ENCODE measurements around a stretch of chr17.

DNA sequence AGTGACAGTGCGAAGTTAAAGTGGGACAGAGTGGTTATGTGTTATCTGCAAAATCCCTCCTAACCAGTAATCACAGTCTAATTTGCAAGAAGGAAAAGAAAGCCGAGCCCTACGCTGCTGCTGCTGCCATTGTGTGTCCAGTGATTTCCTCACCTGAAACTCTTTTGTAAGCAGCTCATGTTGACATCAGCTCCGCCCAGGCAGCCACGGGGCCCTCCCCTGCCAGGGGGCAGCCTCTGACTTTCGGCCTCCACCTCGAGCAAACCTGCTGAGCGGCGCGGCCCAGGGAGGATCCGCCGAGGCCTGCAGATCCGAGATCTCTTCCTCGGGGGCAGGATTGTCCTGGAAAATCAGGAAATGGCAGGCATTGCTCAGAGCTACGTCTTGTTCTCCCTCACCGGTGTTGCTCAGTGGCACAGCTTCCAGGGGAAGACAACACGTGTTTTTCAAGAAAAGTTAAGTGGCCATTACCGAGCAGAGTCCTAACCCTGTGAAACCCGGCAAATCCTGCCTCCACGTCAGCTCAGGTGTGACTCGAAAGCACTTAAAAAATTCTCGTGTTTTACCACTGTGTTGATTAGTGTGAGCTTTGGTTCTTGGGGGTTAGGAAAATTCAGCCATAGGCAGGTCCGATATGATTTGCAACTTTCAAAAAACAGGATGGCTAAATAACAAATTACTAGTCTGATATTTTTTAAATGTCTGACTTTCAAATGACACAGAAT, 35.7 kb upstream of the ZNF750 start:
- PRO-cap: no peak
- RAMPAGE, long total RNA, 3 experiments: no peak in any of the 3 experiments

DNA sequence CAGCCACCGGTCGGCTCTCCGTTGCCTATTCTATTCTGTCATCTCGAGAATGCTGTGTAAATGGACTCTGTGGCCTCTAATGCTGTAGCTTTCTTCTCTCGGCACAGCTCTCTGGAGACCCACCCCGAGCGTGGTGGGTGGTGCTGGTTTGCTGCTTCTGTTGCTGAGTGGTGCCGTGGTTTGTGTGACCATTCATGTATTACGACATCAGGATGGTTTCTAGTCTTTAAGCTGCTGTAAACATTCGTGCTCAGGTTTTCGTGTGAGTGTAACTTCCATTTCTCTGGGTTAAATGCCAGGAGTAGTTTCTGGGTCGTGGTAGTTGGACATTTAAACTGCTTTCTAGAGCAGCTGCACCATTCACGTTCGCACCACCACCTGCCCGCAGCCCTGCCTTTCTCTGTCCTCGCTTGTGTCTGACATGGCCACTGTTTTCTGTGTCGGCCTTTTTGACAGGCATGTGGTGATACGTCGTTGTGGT, 47.6 kb upstream of the ZNF750 start:
- PRO-cap: no peak
- RAMPAGE, long total RNA, 3 experiments: no peak in any of the 3 experiments

DNA sequence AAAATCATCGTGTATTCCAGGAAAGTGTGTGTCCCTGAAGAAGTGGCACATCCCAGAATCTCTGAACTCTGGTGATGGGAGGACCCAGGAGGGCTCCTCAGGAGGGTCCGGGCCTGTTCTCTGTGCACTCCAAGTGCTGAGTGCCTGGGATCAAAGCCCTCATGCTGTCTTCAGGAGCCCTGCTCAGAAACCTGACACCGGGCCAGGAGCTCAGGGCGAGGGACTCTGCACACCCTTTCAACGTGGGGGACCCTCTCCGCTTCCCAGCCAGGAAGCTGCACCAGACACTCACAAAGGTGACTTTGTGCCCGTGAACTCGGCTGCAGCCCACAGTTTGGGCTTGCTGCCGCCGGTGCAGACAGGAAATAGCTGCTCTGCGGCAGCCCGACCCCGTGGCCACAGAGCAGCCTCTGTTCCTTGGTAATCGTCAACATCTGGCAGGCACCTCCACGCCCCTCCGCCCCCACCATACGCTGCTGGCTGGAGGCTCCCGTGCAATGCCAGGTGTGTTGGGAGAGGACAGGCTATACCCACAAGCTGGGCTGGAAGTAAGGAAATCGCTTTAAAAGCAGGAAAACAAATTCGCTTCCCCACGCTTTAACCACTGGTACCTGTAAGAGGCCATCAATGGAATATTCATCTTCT, 65.6 kb downstream of the B3GNTL1 start:
- PRO-cap: no peak
- RAMPAGE, long total RNA, 3 experiments: no peak in any of the 3 experiments

DNA sequence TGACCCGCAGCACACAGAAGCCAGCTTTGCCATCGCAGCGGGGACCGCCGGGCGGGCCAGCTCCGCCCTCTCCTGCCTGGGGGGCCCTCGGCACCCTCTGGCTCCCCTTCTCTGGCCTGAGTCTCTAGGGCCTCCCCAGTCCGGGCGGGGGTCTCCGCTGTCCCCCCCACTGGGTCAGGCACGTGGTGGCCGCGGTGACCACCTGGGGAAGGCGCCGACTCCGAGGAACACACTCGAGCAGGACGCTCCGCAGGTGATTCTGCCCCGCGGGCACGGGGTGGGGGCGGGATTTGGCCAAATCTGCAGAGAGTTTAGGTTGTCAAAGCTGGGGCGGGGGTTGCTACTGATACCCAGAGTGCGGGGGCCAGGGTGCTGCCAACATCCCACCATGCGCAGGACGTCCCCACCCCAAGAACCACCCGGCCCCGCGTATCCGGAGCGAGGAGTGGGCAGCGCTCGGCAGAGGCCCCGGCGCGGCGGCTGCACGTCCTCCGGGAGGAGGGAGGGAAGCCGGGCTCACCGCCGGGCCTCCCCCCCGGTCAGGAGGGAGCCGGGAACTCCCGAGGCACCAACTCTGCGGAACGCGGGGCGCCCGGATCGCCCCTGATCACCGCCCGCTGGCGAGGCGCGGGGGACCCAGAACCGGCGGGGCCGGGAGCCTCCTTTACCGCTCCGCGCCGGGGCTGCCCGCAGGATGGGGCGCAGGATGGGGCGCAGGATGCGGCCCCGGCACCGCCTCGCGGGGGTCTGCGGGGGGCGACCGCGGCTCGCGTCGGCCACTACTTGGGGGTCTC, 701 bp upstream of the METRNL start:
- PRO-cap: no peak
- RAMPAGE, long total RNA, 3 experiments: no peak in any of the 3 experiments

DNA sequence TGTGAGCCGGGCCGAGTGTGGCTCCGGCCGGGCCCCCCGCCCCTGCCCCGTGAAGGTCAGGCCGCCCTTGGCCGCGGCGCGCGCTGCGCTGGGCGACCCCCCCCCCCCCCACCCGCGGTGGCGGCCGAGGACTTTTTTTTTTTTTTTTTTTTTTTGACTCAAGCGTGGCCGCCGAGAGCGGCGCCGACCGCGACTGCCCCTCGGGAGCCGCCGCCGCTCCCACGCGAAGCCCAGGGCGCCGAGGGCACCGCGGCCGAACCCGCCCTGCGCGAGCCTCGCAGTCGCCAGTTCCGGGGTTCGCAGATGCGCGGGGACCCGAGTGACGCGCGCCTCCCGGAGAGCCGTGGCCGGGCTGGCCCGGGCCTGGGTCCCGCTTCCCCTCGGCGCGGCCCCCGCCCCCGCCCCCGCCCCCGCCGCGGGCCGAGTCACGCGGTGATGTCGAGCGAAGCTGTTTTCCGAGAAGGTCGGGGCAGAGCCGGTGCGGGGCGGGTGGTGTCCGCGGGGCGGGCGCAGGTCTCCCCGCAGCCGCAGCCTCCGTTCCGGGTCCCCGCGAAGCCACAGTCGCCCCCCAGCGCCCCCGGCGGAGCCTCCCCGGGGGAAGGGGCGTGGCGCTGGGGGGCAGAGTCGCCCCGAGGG, 1.2 kb downstream of the METRNL start:
- PRO-cap: bidirectional peak, plus-strand start at position 302 of the sequence, minus-strand start at position 305 of the sequence; bidirectional peak, plus-strand start at position 472 of the sequence, minus-strand start at position 536 of the sequence
- RAMPAGE, long total RNA, 3 experiments: no peak in any of the 3 experiments

DNA sequence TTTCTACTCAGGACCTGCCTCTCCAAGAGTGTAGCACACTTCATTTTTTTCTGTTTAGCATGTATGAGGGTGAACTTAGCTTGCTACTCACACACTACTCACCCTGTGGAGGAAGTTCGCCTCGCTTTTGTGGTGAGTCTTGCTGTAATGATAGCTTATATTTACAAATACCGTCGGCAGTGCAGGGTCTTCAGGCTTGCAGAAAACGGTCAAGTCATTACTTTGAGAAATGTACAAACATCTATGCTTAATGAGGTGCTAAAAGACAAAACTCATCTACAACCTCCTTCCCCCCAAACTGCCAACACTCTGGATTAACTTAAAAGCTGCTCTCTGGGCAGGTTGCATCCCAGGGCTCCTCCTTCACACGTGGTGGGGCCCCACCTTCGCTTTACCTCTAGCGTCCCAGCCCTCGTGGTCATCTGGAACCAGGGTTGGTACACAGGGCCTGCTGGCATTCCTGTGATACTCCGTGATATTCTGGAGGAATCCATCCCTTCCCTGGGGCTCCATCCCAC, 4.7 kb downstream of the METRNL start:
- PRO-cap: no peak
- RAMPAGE, long total RNA, 3 experiments: no peak in any of the 3 experiments

DNA sequence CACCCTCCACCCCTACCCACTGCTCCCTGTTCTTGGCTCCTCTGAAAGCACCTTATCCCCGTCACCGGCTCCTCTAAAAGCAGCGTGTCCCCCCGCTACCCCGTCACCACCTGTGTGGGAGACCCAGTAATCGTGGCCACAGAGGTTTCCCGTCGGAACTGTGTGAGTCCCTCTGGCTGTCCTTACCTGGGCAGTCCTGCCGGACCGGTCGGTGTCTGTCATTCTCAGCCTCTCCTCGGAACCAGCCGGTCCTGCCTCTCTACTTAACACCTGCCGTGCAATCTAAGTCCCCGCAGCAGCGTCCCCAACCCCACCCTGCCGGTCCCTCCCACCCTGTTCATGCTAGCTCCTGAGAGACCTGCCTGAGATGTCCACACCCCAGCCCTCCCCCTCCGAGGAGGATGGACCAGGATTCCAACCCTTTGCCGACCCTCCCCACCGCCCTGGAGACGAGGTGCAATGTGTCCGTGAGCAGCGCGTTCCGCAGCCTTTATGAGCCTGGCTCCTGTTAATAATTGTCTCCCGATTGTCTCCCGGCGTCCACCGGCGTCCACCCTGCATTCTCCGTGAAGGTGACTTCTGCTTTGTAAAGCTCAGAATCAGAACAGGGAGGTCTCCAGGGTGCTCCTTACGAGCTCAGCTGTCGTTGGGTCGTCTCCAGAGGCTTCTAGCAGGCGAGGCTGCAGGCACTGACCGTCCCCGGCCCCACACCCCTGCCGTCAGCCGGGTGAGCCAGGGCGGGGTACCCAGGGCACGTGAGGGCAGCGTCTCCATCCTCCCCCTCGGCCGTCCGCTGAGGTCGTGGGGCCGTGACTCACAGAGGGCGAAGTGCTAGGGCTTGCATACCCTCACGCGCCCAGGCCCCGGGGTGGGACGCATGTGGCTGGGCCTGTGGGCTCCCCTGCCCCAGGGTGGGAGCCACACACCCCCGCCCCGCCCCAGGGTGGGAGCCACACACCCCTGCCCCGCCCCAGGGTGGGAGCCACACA, 10.1 kb downstream of the METRNL start:
- PRO-cap: no peak
- RAMPAGE, long total RNA, 3 experiments: no peak in any of the 3 experiments

DNA sequence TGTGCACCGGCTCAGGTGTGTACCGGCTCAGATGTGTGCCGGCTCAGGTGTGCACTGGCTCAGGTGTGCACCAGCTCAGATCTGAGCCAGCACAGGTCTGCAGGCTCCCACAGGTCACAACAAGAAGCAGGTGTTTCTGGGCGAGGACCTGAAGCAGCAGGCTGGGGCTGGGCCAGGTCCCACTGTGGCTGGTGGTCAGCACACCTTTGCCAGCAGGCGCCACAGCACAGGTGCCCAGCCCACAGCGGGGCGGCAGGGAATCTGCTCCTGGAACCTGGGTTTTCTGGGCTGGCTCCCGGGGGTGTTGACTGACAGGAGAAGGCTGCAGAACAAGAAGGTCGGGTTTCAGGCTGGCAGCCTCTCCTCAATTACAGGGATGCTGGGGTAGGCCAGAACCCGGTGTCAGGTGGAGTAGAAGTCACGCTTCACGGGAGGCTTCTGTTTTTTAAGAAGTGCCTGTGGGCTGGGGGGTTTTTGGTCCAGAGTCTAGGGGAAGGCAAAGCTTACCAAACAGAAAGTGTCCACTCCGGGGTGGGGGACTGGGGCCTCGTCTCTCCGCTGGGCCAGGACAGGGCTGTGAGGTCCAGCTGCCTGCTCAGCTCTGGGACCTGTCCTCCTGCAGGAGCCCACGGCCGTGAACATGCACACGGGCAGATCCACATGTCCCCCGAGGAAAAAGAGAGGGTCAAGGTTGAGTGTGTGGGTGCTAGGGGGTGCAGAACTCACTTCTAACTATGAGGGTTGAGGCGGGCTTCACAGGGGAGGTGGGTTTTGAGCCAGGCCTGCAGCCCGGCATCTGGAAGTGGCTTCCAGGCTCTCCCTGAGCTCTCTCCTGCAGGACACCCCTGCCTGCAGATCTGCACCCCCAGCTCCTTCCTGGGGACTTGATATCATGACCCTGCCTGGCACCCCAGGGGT, 17.6 kb downstream of the METRNL start:
- PRO-cap: no peak
- RAMPAGE, long total RNA, 3 experiments: no peak in any of the 3 experiments

- PRO-cap: unidirectional peak, minus-strand start at chr17:83103267; bidirectional peak, plus-strand start at chr17:83103608, minus-strand start at chr17:83103335; unidirectional peak, minus-strand start at chr17:83103894
- RAMPAGE, long total RNA, 3 experiments: no peak in any of the 3 experiments
These were observed 24.0 kb downstream of the METRNL start for GRCh38 chr17:83103086-83104098.

All from tibial nerve (tissue), 3 donors.